Spleen (tissue), 7 donors: ENCODE measurements around a stretch of chr10.

- PRO-cap, 4 experiments, result no peak in any of the 4 experiments
- RAMPAGE, long total RNA, 4 experiments, result no peak in any of the 4 experiments
Measured at GRCh38 chr10:132702548-132702814, 83.5 kb downstream of the NKX6-2 start.

DNA sequence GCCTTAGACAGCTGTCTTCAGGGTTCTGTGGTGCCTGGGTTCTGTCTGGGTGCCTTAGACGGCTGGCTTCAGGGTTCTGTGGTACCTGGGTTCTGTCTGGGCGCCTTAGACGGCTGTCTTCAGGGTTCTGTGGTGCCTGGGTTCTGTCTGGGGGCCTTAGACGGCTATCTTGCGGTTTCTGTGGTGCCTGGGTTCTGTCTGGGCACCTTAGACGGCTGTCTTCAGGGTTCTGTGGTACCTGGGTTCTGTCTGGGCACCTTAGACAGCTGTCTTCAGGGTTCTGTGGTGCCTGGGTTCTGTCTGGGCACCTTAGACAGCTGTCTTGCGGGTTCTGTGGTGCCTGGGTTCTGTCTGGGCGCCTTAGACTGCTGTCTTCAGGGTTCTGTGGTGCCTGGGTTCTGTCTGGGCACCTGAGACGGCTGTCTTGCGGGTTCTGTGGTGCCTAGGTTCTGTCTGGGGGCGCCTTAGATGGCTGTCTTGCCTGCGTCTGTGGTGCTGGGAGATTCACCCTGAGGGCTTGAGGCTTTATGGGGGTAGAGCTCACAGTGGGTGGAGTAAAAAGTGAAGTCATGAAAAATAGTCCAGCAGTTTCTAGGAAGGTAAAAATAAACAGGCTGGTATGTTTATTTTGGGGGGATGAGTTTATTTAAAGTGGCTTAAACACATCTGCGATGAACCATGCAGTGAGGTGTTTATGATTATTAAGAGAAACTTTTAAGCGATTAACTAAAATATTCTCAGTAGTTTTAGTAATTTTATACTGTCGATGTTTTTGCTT, 64.4 kb downstream of the NKX6-2 start:
- PRO-cap, 4 experiments, result no peak in any of the 4 experiments
- RAMPAGE, long total RNA, 4 experiments, result no peak in any of the 4 experiments

- PRO-cap, 4 experiments, result no peak in any of the 4 experiments
- RAMPAGE, long total RNA, 4 experiments, result no peak in any of the 4 experiments
Measured at GRCh38 chr10:132913021-132913573, 29.3 kb downstream of the CFAP46 start.

GRCh38 chr10:132916951-132917246, 25.5 kb downstream of the CFAP46 start:
- PRO-cap, 4 experiments, result peak in 1 of 4 experiments; most common minus-strand start chr10:132917141 (in 1)
- RAMPAGE, long total RNA, 4 experiments, result no peak in any of the 4 experiments

- PRO-cap, 4 experiments, result peak in 1 of 4 experiments; most common plus-strand start chr10:132982548 (in 1); most common minus-strand start chr10:132982865 (in 1)
- RAMPAGE, long total RNA, 4 experiments, result no peak in any of the 4 experiments
Measured at GRCh38 chr10:132982127-132983013, 40.0 kb upstream of the CFAP46 start.

- PRO-cap, 4 experiments, result no peak in any of the 4 experiments
- RAMPAGE, long total RNA, 4 experiments, result no peak in any of the 4 experiments
Measured at GRCh38 chr10:133224935-133225512, 5.0 kb upstream of the UTF1 start.

DNA sequence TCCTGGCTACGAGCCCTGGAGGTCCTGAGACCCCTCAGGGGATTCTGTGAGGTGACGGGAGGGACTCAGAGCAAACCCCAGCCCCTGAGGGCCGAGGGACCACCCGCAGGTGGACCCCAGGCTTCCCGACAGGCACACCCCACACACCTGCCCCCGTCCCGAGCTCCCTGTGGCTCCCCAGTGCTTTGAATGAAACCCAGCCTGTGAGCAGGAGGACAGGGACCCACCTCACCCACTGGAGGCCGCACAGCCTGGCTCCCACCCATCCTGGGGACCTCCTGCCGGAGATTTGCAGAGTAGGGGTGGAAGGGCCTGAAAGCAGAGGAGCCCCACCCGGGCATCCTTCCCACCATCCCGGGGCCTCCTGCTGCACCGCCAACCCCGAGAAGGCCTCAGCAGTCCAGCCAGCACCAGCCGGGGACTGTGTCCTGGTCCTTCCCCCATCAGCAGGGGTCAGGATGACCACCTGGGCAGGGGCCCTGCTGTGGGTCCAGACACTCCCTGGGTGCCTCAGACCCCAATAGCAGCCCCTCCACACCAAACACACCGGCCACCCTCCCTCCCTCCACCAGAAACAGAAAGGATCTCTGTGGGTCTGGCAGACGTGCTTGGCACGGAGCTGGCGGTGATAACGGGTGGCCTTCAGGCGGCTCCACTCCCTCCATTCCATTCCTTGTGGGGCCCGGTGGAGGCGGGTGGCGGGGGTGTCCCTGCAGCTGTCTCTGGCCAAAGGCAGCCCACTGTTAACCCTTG, 14.0 kb downstream of the VENTX start:
- PRO-cap, 4 experiments, result no peak in any of the 4 experiments
- RAMPAGE, long total RNA, 4 experiments, result no peak in any of the 4 experiments

- PRO-cap, 4 experiments, result no peak in any of the 4 experiments
- RAMPAGE, long total RNA, 4 experiments, result no peak in any of the 4 experiments
Measured at GRCh38 chr10:133269240-133269540, 7.5 kb downstream of the ADAM8 start.

DNA sequence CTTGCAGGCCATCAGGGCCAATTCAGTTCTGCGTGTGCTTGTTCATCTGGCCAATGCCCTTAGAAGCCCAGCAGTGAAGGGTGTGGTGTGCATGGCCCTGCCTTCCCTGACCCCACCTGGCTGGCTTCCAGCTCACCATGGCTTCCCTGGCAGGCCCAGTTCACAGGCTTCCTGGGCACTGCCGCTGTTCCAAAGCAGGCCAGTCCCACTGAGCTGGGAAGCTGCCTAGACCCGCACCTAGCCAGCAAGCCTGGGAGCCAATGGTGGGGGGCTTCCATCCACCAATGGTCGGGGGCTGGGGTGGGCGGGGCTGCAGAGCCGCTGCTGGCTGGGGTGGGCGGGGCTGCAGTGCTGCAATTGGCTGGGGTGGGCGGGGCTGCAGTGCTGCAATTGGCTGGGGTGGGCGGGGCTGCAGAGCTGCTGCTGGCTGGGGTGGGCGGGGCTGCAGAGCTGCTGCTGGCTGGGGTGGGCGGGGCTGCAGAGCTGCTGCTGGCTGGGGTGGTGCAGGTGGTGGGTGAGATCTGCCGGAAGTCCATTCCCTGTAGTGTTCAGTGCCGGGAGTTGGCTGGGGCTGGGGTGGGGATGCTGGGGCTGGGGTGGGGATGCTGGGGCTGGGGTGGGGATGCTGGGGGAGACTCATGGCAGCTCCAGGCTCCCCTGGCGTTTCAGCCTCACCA, 12.4 kb downstream of the CALY start:
- PRO-cap, 4 experiments, result no peak in any of the 4 experiments
- RAMPAGE, long total RNA, 4 experiments, result no peak in any of the 4 experiments

- PRO-cap, 4 experiments, result no peak in any of the 4 experiments
- RAMPAGE, long total RNA, 4 experiments, result no peak in any of the 4 experiments
Measured at GRCh38 chr10:133362386-133362864, 4.6 kb upstream of the FUOM start.

- PRO-cap, 4 experiments, result no peak in any of the 4 experiments
- RAMPAGE, long total RNA, 4 experiments, result no peak in any of the 4 experiments
Measured at GRCh38 chr10:133391817-133392174, 2.2 kb upstream of the MTG1 start.

- PRO-cap, 4 experiments, result peak in 4 of 4 experiments; most common plus-strand start chr10:133401254 (in 2); most common minus-strand start chr10:133401260 (in 2)
- RAMPAGE, long total RNA, 4 experiments, result no peak in any of the 4 experiments
Measured at GRCh38 chr10:133400539-133401592, 6.9 kb downstream of the MTG1 start.

DNA sequence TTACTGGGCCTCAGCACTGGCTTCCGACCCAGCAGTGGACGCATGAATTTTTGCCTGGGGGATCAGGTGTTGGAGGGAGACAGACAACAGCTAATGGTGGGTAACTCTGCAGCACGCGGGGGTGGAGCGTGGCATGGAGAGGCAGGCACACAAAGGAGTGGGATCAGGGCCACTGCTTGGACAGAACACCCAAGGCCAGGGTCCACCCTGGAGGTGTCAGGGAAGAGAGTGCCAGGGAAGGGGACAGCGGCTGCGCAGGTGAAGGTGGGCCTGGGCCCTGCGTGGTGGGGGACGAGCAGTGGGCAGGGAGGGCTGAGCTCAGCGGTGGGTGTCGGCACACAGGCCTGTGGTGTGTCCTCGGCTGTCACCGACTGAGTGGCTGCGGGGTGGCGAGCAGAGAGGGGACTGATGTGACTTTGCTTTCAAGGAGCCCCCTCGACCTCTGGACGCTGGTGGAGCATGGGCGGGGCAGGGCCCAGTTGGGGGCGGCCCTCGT, 8.5 kb upstream of the SCART1 start:
- PRO-cap, 4 experiments, result no peak in any of the 4 experiments
- RAMPAGE, long total RNA, 4 experiments, result no peak in any of the 4 experiments

- PRO-cap, 4 experiments, result no peak in any of the 4 experiments
- RAMPAGE, long total RNA, 4 experiments, result no peak in any of the 4 experiments
Measured at GRCh38 chr10:133527590-133528686, 775 bp downstream of the CYP2E1 start.